Sciatic nerve (tissue), 1 donor: ENCODE results near the genes MCOLN1, CLEC4G and EVI5L.

GRCh38 chr19:7116714-7117615 lies 47.5 kb downstream of the ZNF557 start:
- PRO-cap, result no peak

- PRO-cap, result no peak
Measured at GRCh38 chr19:7202768-7203778, 91.1 kb downstream of the INSR start.

DNA sequence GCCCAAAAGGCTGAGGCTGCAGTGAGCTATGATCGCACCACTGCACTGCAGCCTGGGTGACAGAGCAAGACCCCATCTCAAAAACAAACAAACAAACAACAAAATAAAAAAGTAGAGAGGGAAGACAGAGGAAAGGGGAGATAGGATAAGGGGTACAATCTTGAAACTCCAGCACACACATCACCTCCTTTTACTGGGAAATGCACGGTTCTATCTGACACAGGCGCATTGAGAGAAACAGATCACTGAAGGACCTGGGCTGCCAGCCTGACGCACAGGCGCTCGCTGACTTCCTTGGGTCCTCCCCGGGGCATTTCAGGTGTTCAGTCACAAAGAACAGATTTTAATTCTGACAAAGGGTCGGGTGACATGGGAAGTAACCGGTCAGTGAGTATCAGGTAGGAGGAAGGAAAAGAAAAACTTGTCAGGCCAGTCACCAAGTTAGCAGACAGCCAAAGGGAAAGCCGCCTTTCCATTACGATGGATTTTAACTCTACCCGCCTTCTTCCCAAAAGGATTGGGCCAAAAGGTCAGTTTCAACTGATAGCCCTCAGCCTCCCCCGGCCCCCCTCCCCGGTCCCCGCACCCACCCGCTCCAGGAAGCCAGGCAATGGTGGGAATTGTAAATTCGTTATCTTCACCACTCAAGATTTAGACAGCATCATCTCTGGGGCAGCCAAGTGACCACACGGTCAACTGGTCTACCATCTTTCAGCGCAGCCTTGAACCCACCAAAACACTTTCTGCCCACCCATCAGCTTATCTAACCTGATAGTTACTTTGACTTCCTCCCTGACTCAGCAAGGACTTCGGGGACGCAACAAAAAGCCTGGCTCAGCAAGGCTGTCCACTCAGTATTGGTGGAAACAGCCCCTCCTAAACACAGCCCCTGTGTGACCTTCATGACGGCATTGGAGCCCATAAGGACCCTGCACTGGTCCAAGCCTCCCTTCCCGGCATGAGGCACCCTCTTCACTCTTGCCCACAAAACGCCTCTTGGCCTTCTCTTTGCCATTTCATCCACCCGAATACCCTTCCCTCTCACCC lies 39.4 kb downstream of the INSR start:
- PRO-cap, result no peak

GRCh38 chr19:7516879-7517367 lies 1.0 kb downstream of the ZNF358 start:
- PRO-cap, result no peak

DNA sequence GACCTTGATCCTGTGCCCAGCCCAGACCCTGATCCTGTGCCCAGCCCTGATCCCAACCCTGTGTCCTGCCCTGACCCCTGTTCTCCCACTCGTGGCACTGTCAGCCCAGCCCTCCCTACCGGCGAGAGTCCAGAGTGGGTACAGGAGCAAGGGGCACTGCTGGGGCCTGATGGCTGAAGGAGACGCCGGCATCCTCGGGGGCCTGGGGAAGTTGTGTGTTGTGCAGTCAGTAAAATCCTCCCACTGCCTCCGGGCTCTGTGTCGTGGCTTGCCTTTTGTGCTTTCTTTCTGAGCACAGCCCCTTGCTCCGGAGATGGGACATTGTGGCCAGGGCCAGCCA lies 1.7 kb upstream of the MCOLN1 start:
- PRO-cap, result no peak

GRCh38 chr19:7522097-7522878 lies at the start of gene MCOLN1:
Gene MCOLN1, plus strand, starts transcription at chr19:7522624.
- PRO-cap, result bidirectional peak, plus-strand start at chr19:7522650, minus-strand start at chr19:7522485

DNA sequence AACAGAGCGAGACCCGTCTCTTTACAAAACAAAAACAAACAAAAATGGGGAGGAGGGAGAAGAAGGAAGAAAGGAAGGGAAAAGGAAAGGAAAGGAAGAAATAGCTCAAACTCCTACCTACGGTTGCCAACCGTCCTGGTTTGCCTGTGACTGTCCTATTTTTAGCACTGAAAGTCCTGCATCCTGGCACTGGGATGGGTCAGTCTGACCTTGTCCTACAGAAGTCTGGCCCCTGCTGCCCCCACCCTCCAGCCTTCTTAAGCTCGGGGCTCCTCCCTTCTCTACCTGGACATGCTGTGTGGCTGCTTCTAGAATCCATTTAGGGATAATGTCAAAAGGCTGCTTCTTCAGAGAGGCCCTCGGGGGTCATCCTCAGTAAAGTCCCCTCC lies 1.2 kb upstream of the STXBP2 start:
- PRO-cap, result no peak

DNA sequence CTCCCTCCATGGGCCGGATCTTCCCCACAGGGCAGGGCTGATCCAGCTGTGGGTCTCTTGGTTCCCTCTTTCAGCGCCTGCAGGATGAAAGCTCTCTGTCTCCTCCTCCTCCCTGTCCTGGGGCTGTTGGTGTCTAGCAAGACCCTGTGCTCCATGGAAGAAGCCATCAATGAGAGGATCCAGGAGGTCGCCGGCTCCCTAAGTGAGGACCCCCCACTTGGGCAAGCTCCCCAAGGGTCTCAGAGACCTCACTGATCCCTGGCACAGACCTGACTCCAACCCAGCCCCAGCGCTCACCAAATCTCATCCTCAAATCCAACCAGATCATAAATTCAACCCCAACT lies 366 bp downstream of the RETN start:
- PRO-cap, result no peak

DNA sequence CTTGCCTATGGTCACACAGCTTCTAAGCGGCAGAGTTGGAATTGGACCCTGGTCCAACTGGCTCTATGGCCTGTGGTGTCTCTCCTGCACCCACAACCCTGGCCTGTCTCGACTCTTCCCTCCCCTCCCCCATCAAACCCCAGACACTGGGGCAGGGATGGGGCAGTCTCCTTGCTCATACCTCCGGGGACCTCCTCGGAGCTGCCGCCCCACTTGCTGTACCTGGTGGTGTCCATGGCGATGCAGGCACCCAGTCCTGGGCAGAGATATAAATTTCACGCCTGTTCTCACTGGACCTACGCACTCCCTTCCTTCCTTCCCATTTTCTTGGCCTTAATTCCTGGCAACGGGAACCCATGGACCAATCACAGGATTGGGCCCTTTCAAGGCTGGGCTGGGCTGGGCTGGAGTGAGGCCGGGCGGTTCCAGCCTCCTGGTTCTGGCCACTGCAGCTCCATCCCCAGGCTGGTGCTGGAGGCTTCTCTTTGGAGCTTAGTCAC lies at the start of gene CLEC4G:
Gene CLEC4G (minus strand): TSS at position 244 of the 500 bp plus-strand sequence.
- PRO-cap, result no peak

- PRO-cap, result no peak
Measured at GRCh38 chr19:7788289-7788458, 25.1 kb downstream of the CLEC4M start.

DNA sequence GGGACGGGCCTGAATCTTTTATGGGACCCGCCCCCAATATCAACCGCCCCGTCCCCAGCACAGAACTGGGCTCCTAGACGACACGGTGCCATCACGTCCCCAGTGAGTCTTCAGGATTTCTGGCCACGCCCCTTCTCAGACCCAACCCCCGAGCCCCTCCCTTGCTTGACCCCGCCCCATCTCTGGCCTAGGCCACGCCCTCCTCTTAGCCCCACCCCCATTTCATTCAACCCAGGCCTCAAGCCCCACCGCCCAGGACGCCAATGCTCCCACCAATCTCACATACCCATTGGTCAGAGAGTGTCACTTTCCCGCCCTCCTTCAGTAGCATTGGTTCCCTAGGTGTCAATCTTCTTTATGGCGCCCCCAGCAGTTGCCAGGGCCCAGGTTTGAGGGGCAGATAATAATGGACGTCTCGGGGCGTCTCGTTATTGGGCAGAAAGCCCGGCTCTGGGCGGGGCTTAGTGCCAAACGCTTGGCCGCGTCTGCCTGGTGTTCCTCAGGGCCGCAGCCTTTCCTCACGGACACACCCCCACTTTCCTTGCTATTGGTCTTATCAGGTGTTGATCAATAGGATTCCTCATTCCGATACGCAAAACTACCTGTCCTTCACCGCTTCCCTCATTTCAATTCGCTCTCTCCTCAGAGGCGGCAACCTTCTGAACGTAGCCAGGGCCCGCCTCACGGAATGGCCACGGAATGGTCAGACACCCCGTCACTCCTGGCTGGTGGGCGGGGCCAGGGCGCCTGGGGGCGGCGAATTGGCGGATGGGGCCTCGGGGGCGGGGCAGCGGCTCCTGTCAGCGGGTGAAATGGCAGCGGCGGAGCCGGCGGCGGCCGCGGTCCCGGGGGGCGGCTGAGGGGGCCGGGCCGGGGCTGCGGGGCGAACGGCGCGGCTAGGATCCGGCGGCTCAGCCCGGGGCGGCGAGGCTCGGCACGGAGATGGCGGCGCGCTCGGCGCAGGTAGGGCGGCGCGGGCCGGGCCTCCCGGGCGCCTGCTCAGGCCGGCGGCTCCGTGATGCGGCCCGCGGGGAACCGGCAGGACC lies at the start of gene EVI5L:
Gene EVI5L (plus strand): TSS at position 800 of the 1,046 bp plus-strand sequence.
- PRO-cap, result unidirectional peak, plus-strand start at position 803 of the sequence

DNA sequence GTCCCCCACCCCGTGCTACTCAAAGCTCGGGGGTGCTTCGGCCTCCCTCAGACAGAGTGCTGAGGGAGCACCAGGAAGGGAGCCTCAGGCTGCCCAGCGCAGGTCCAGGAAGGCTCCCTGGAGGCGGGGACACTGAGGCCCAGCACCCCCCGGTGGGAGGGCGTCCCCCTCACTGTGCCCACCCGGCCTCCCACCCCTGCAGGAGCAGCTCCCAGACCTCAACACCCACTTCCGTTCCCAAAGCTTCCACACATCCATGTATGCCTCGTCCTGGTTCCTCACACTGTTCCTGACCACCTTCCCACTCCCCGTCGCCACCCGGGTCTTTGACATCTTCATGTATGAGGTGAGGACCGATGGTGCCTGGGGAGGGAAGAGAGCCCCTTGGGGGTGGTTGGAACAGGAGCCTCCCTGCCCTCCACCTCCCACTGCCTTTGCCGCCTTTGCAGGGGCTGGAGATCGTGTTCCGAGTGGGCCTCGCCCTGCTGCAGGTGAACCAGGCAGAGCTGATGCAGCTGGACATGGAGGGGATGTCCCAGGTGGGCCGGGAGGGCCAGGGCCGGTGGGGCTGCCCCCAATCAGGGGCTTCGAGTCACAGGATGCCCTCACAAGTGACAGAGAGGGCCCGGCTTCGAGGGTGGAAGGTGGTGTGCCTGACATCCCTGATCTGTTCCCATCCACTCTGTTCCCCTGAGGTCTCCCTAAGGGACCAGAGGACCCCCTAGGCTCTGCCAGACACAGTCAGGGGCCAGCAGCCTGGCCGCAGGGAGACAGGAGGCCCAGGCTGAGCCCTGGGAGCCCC lies 21.4 kb downstream of the EVI5L start:
- PRO-cap, result no peak

GRCh38 chr19:7852790-7853846 lies 21.1 kb downstream of the PRR36 start:
- PRO-cap, result no peak

GRCh38 chr19:7911440-7911914 lies 3.2 kb upstream of the TGFBR3L start:
- PRO-cap, result no peak

DNA sequence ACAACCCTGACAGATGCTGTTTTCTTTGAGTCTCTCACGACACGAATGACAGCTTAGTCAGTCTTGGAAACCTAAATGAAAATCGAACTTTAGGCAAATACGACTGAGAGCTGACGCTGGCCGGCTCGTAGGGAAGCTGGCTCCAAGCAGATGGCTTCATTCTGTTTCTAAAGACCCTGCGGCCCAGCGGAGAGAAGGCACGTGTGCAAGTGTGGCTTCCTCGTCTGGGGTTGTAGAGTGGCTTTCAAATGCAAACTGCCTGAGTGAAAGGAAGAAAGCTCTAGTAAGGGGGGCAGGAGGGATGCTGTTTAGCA lies 26.1 kb upstream of the TIMM44 start:
- PRO-cap, result no peak

DNA sequence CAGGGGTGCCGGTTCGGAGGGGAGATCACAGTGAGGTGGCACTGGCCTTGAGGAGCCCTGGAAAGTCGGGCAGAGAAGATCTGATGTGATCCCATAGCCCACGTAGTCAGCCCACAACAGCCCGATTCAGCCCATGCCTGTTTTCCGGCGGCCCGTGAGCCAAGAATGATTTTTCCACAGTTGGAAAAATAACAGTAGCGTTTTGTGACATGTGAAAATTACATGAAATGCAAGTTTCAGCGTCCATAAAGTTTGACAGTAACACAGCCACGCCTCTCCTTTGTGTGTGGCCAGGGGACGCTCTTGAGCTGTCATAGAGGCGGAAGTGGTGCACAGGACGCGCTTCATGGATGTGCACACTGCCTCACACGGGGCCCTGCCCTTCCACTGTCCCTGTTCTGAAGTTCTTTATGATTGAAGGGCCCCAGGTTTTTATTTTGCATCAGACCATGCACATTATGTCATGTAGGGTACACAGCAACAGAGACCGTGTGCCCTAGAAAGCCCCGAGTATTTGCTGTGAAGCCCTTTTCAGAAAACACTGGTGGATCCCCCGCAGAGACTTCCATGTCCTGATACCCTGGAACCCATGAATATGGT lies 12.4 kb upstream of the ELAVL1 start:
- PRO-cap, result no peak

- PRO-cap, result no peak
Measured at GRCh38 chr19:8052138-8052460, 461 bp upstream of the CCL25 start.

DNA sequence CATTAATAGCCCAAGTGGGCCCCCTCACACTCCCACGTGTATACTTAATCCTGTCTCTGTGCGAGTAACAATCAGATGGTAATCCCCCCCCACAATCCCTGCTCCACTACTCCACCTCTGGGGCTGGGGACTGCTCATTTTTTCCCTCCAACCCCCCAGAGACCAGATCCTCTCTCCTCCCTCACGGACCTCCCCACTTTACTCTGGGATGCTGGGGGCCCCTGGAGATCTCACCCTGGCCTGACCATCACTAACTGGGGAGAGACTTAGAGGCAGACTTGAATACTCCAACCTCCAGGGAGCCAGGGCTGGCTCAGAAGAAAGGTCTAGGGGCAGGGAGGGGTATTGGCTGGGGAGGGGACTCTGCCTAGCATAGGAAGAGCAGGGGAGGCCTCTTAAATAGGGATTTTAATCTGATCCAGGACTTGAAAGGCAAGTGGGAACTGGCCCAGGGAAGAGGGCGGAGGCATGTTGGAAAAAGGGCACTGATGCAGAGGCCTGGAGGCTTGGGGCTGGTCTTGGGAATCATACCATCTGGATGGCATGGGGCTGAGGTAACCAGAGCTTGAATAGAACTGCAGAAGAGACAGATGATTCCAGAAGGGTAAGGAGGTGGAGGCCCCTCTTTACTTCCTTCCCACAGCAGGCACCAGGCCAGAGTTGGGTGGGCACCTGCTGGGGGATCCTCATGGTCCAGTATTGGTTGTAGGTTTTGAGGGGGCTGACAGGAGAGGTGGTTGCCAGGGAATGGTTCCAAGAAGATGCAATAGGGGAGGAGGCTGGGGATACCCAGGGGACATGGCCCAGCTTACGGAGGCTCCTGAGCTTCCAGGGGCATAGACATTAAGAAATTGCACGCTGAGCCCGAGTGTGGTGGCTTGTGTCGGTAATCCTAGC lies 29.0 kb downstream of the CERS4 start:
- PRO-cap, result no peak

- PRO-cap, result no peak
Measured at GRCh38 chr19:8250646-8251372, 41.6 kb downstream of the CERS4 start.

GRCh38 chr19:8417842-8418529 lies 4.9 kb downstream of the MARCHF2 start:
- PRO-cap, result no peak